ENCODE measurements around the genes MISP3 and C19orf67.

DNA sequence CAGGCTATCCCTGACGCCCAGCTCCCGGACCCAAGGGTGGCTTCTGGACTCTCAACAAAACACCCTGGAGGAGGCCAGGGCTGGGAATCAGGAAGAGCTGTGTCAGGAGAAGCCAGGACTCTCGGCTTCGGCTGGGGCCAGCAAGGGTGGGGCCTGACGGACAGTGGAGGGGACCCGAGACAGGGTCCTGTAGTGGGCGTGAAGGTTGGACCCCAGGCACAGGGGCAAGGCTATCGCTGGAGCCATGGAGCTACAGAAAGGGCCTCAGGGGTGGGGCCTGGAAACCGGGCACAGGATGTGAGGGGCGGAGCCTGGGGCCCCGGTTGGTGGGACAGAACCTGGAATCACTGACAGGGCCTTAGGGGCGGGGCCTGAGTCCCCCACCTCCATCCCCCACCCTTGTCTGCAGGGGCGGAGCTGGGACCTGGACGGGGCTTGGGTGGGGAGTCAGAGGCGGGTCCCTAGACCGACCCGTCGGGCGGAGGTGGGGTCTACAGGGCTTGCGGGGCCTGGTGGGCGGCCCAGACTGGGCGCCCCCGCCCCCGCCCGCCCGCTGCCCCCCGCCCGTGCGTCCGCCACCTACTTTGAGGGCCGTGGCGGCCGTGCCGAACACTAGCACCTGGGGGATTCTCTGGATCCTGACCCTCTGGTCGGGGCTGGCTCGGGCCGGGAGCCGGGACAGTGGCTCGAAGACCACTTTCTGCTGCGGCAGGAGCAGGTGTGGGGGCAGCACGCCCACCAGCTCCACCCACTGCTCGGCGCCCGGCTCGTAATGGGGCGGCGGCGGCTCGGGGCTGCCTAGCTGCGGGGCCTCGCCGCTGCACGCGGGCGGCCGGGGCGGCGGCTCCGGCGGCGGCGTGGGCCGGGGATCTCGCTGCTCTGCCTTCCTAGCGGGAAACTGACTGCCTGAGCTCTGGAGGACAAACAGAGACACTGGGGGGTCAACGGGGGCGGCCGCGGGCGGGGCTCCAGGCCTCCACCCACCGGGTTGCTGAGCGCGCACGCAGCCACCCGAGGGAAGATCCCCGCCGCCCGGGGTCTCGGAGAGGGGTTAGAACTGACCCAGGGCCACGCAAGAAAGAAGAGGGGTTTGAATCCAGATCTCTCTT is 26.2 kb downstream of the DCAF15 start:
- PRO-cap = no peak
- RAMPAGE, long total RNA = no peak

DNA sequence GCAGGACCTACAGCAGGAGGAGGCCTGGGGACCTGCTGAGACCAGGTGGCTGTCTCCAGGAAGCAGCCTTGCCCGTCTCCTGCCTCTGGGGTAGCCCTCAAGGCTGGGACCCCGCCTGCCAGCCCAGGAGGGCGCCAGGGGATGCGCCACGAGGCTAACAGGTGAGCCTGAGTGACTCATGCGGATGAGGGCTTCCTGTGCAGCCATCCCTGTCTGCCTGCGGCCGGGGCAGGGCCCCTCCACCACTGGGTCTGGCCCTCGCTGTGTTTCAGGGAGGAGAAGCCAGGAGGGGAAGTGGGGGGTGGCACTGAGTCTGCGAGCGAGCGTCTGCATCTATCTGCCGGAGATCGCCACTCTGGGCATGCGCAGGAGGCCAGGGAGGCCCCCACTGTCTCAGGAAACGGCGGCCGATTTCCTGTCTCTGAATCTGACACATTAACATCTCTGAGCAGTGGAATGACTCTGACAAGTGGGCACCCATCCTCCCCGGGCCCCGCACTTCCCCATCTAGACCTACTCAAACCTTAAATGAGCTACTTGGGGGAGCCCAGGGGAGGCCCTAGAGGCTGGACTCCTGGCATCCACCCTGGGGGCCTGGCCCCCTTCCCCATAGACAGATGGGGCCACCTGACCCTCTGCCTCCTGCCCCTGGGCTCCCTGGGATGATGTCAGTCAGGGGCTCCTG is 19.7 kb downstream of the RFX1 start:
- PRO-cap = bidirectional peak, plus-strand start at position 438 of the sequence, minus-strand start at position 309 of the sequence
- RAMPAGE, long total RNA = no peak

- PRO-cap = no peak
- RAMPAGE, long total RNA = no peak
Measured at GRCh38 chr19:13993482-13994102, 12.5 kb downstream of the RFX1 start.

DNA sequence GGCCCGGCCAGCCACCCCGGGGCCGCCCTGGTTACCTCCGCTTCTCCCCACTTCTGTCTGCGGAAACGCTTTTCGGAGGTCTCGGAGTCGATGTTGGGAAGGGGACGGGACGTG is 195 bp downstream of the RFX1 start:
- PRO-cap = no peak
- RAMPAGE, long total RNA = no peak

DNA sequence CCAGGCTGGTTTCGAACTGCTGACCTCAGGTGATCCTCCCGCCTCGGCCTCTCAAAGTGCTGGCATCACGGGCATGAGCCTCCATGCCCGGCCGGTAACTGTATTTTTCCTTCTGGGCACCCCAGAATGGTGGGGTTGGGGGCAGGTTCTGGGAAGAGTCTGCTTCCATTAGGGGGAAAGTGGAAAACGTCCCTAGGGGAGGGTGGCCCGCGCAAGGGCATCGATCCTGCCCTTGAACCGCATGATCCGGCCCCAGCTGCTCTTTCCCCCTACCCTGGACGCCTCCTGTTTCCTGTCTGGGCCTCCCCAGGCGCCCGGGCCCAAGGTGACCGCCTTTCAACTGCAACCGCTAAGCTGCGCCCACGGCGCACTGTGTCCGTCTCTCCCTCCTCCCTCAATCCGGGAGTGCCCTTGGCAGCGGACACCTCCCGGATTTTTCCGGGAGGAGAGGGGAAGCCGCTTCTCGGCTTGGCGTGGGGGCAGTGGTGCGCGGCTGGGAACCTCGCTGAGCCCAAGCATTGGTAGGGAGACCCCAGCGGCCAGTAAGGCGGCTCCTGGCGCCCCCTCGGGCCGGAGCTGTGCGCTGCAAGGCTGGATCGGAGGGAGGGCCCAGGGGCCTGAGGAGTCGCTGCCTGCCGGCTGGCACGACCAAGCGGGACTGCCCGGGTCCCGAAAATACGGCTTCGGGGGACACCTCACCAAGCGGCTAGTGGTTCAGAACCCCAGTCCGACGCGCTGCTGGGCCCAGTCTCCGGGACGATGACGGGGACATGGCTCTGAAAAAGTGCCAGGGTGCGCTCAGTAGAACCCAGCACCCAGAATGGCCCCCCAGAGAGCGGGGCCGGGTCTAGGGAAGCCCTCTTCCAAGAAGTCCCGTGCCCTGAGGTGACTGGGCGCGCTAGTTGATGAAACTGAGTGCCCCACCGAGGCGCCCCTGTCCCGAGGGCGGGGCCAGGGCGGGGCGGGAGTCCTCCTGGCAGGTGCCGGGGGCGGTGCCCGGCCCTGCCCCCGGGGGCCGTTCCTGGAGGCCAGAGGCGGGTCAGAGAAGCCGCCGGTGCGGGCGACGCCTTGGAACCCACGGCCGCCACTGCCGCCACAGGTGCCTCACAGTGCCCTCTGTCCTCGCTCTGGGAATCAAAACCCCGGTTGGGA is at the start of gene MISP3:
Gene MISP3, plus strand, starts transcription at position 1,071 of the 1,152 bp plus-strand sequence.
- PRO-cap = bidirectional peak, plus-strand start at position 612 of the sequence, minus-strand start at position 568 of the sequence; bidirectional peak, plus-strand start at position 1,042 of the sequence, minus-strand start at position 936 of the sequence
- RAMPAGE, long total RNA = no peak

DNA sequence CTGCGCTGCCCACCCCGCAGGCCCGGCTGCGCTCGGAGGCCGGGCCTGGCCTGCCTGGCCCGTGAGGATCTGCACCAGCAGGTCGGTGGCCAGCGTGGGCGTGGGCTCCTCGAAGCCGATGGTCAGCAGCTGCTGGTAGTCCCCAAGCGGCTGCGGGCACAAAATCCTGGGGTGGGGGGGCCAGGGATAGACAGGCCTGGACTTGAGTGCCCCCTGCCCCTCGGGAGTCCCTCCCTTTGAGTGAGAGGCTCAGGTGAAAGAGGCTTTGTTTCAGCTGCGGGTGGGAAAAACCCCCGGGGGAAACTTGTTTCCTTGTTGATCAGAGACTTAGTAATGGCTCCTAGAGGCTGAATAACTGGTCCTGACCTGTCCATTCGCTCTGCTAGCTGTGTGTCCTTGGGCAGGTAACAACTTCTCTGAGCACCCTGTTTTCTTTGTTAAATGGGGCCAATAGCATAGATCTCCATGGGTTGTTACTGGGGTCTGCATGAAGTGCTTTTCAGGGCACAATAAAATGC is 3.7 kb downstream of the C19orf67 start:
- PRO-cap = no peak
- RAMPAGE, long total RNA = no peak

DNA sequence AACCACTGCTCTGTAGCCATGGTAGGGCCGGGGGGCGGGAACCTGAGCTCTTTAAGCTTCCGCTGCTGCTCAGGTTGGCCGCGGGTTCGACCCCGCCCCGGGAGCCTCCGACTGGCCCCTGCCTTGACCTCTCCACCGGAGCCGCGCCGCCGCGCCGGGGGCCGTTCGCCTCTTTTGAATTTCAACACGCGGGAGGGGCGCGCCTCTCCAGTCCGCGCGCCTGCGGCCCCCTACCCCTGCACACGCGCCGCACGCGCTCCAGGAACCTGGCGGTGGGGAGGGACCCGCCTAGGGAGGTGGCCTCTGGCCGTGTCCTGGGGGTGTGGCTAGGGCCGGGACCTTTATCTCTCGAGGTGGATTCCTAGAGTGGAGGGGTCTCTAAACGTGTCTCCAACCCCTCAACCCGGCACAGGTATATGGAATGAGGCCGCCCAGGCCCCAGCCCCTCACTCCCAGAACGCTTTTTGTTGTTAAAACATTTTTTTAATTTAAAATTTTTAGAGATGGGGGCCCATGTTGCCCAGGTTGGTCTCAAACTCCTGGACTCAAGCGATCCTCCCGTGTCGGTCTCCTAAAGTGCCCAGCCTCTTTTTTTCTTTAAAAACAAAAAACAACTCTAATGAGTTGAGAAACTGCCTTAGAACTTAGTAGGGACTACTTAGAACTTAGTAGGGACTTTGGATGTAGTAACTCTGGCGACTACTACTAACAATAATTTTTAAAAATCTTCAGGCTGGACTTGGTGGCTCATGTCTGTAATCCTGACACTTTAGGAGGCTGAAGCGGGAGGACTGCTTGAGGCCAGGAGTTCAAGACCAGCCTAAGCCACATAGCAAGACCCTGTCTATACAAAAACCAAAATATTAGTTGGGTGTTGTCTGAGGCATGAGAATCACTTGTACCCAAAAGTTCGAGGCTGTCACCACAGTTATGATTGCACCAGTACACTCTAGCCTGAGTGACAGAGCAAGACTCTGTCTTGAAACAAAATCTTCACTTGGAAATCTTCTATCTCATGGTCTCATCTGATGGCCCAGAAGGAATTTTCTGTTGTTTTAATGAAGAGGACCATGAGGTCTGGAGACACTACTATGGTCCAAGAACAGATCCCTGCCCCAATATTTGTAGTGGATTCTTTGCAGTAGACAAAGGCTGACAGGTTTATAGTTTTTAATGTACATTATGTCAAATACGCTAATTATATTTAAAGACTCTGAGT is at the start of gene C19orf67:
Gene C19orf67, minus strand, starts transcription at position 176 of the 1,219 bp plus-strand sequence.
- PRO-cap = no peak
- RAMPAGE, long total RNA = no peak

- PRO-cap = no peak
- RAMPAGE, long total RNA = no peak
Measured at GRCh38 chr19:14106583-14107164, 10.9 kb downstream of the PRKACA start.

- PRO-cap = no peak
- RAMPAGE, long total RNA = no peak
Measured at GRCh38 chr19:14107165-14108415, 10.0 kb downstream of the PRKACA start.

GRCh38 chr19:14117948-14119192 is 808 bp upstream of the PRKACA start:
- PRO-cap = bidirectional peak, plus-strand start at chr19:14118048, minus-strand start at chr19:14117762
- RAMPAGE, long total RNA = no peak

DNA sequence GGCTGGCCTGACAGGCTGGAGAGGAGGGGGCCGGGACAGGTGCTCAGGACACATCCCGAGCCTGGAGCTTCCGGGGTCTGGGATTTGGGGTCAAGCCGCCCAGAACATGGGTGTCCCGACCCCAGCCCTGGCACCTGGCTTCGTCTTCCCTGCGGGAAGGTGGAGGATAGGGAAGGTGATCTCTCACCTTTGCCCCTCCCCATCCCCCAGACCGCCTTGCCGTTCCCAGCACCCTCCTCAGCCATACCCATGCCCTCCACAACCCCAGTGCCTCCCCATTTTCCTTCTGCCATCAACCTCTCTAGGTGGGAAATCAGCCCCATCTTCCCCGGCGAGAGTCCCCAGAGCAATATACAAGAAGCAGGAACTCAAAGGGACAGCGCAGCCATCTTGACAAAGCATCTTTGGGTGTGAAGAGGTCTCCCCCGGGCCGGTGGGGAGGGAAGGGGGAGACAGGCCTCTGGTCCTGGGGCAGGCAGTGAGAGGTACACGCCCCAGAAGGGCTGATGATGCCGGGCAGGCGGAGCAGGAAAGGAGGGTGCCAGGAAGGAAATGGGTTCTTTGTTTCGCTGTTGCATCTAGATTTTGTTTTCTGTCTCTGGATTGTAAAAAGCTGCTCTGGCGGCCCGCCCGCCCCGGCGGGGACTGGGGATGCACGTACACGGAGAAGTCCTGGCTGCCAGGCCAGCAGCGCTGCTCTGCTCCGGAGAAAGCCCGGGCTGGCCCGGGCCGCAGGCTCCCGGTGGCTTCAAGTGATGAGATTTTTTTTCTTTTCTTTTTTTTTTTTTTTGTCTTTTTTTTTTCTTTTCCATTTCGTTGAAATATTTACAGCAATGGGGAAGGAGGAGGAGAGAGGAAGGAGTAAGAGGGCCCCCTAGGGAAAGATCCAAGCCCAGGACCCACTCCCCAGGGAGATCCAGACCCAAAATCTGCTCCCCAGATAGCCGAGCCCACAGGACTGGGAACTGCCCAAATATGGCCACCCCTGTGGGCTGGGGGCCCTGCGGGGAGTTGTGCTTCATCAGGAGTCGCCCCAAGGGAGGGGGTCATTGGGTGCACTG is 13.1 kb upstream of the ASF1B start:
- PRO-cap = no peak
- RAMPAGE, long total RNA = no peak

DNA sequence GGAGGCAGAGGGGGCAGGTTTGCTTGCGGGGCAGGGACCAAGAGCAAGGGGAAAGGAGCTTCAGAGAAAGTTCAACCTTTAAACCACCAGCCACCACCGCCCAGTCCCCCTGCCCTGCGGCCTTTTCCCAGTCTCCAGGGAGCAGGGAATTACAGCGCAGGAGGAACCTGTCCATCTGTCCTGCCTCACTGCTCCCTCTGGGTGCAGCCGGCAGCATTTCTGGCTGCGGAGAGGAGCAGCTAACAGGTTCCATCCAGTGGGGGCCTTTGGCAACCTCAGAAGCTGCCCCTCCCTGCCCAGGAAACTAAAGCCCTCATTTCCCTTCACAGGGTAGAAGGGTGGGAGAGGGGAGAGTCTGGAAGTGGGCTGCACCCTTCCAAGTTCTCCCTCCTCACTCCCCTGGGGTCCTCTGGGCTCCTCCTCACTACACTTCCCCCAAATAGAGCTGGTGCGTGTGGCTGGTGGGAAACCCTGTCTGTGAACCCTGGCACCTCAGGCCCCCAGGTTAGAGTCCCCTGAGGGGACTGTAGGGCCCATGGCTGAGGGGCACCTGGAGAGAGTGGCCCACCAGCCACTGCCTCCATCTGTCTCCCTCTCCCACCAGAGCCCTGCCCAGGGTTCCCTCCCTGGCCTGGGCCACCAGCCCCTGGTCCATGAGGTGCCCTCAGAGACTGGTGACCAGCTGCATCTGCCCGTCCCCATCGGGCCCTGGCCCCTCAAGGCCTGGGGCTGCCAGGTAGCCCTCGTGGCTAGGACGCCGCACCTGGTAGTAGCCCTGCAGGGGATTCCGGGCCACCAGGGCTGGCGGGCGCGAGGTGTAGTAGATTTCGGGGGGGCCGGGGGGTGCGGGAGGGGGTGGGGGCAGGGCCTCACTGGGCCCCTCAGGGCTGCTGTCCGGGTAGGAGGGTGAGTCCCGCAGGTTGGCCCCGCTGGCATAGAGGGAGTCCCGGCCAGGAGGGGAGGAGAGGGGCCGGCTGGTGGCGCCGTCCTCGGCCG is 14.1 kb upstream of the ASF1B start:
- PRO-cap = no peak
- RAMPAGE, long total RNA = no peak

DNA sequence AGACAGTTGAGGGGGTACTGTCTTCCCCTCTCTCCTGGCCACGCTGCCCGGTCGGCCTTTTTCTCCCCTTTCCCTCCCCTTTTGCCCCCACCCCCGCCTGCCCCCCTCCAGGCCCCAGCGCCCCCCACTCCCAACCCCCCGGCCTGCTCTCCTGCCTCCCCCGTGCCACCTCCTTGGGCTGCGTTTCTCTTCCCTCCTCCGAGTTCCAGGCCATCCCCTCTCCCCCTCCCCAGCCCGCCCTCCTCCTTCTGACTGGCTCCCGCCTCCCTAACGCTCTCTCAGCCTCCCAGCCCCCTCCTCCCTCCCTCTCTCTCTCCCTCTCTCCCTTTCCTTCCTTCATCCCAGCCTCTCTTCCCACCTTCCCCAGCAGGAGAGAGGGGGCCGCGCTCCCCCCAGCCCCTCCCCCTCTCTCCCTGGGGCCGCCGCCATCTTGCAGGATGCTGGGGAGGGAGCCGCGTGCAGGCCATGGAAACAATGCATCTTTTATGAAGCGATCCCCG is 42.5 kb upstream of the ADGRL1 start:
- PRO-cap = bidirectional peak, plus-strand start at position 435 of the sequence, minus-strand start at position 191 of the sequence
- RAMPAGE, long total RNA = no peak

DNA sequence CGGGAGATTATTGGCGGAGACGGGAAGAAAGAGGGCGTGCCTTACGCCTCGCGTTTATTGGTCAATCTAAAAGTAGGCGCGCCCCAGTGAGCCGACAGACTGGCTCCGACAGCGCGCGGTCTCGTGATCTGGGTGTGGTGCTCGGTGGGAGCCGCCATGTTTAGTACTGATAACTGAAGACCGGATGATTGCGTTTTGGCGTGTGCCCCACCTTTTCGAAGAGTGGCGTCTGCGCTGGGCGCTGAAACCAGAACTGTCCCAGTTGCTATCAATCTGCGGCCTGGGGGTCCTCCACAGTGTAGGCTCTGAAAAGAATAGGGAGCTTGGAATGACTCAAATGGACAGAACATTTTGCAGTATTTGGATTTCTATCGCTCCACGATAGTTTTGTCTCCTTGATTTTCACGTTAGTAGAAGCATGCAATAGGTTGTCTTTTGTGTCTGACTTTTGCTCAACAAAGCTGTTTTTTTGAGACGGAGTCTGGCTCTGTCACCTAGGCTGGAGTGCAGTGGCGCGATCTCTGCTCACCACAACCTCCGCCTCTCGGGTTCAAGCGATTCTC is 393 bp upstream of the DDX39A start:
- PRO-cap = bidirectional peak, plus-strand start at position 166 of the sequence, minus-strand start outside the sequence
- RAMPAGE, long total RNA = no peak

- PRO-cap = no peak
- RAMPAGE, long total RNA = no peak
Measured at GRCh38 chr19:14450166-14450886, 17.2 kb downstream of the PKN1 start.

- PRO-cap = no peak
- RAMPAGE, long total RNA = no peak
Measured at GRCh38 chr19:14496700-14497052, 749 bp upstream of the GIPC1 start.

DNA sequence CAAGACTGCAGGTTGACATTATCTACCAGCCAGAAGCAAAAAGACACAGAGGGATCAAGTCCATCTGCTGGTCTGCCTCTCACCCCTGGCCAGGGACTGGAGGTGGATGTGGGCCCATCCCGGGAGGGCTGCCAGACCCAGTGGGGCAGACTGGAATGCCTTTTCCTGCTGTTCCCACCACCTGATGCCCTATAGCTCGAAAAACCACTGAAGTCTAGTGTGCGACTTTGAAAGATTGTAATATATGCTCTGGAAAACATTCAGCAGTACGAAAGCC is 2.7 kb downstream of the DNAJB1 start:
- PRO-cap = no peak
- RAMPAGE, long total RNA = no peak

GRCh38 chr19:14542391-14543442 is 13.3 kb downstream of the TECR start:
- PRO-cap = no peak
- RAMPAGE, long total RNA = no peak

DNA sequence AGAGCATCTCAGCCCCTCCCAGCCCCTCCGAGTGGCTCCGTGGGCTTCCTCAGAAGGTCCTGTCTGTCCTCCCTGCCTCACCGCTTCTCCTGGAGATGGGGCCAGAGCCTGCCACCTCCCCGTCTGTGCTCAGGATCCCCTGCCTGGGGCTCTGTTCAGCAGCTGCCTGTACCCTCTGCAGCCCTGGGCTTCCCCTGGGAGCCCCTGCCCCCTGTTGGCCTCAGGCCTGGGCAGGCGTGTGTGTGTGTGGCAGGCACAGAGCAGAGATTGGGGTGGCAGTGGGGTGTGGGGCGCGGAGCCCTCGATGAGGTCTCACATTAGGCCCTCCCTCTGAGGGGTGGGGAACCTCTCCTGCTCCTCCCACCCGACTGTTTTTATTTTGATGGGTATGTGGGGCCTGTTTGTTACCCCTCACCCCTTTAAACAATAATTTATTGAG is 13.1 kb downstream of the NDUFB7 start:
- PRO-cap = no peak
- RAMPAGE, long total RNA = no peak

DNA sequence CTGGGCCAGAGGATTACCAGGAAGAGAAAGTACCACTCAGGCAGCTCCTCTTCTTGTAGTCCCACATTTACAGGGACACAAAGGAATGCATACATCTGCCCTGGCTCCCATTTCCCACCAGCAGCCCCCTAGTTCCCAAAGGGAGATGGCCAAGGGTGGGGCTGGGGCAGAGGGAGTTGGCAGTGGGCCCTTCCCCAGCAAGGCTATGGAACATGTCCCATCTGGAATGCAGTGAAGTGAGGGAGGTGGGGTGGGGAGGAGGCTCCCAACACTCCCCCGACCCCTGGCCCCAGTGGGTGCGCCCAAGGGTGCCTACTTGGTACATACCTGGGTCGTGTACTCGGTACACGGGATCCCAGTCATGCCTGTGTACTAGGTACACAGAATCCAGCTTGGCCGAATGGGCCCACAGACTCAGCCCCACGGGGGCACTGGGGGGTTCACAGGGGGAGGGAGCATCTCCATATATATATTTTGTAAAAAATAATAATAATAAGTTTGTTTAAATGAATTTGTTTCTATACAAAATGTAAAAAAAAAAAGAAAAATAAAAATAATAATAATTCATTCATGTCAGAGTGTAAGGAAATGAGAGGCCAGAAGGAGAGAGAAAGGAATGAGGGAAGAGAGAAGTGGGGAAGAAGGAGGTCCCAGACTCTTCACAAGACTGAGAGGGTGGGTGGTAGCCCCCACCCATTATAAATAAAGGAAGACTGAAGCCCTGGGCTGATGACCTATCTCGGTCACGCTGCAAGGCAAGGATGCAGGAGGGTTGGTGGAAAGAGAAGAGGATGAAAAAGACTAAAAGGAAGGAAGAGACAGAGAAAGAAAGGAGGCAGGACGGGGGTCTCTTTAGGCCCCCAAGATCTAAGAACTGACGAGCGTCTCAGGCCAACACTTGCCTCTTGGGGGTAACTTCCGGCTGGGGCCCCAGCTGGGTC is 34.5 kb upstream of the ILVBL start:
- PRO-cap = no peak
- RAMPAGE, long total RNA = no peak

All from OCI-LY7 (cell line).